Penis (tissue), 1 donor: Measurements from ENCODE around the genes DNAL1, PNMA1, VRTN and SYNDIG1L.

- PRO-cap: unidirectional peak, minus-strand start at chr14:73141329
Observed at GRCh38 chr14:73140650-73141548, 4.6 kb downstream of the PSEN1 start.

DNA sequence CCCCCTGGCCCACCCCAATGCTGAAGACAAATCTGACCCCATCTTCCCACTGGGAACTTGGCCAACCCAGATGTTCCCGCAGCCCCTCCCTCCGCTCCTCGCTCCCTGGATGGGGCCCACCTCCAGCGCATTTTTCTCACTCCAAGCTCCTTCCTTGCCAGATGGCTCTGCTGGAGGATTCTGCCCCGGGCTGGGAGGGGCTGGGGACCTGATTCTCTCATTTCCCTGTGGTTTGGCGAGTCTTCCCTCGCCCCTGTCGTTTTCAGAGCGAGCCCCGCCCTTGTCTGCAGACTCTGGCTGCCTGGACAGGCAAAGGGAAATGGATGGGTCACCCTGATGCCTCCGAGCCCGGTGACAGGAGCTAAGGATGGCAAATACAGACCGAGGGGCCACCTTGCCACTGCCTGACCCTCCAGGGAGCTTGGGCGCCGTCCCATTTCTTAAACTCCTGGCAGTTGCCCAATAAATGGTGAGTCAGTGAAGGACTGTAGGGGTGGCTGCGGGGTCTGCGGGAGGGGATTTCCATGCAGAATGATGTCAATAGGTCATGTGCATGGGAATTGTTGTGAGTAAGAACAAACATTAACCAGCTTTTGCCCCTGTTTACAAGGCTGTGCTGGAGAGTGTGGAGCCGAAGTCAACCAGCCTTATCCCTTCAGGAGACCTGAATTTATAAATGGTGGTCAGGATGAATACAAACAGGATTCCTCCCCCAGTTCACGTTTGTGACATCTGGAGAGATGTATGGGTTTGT lies 9.0 kb upstream of the PAPLN start:
- PRO-cap: no peak

- PRO-cap: no peak
Observed at GRCh38 chr14:73232574-73233039, 4.7 kb upstream of the PAPLN start.

GRCh38 chr14:73457337-73457846 lies 954 bp downstream of the NUMB start:
- PRO-cap: unidirectional peak, plus-strand start at chr14:73457608; unidirectional peak, plus-strand start at chr14:73457679

GRCh38 chr14:73467366-73467846 lies 9.1 kb upstream of the NUMB start:
- PRO-cap: no peak

DNA sequence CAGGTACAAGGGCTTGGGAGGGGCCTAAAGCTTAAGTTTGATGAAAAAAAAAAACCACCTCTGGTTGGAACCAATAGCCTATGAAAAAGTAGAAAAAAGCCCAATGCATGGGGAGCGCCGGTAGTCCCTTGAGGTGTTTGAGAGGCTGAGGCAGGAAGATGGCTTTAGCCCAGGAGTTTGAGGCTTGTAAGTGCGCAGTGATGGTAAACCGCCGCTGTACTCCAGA lies 768 bp upstream of the ACOT1 start:
- PRO-cap: no peak

- PRO-cap: bidirectional peak, plus-strand start at chr14:73644988, minus-strand start at chr14:73644898
Observed at GRCh38 chr14:73644410-73645521, at the start of gene DNAL1. TSS of gene DNAL1 (plus strand) at chr14:73644986.

DNA sequence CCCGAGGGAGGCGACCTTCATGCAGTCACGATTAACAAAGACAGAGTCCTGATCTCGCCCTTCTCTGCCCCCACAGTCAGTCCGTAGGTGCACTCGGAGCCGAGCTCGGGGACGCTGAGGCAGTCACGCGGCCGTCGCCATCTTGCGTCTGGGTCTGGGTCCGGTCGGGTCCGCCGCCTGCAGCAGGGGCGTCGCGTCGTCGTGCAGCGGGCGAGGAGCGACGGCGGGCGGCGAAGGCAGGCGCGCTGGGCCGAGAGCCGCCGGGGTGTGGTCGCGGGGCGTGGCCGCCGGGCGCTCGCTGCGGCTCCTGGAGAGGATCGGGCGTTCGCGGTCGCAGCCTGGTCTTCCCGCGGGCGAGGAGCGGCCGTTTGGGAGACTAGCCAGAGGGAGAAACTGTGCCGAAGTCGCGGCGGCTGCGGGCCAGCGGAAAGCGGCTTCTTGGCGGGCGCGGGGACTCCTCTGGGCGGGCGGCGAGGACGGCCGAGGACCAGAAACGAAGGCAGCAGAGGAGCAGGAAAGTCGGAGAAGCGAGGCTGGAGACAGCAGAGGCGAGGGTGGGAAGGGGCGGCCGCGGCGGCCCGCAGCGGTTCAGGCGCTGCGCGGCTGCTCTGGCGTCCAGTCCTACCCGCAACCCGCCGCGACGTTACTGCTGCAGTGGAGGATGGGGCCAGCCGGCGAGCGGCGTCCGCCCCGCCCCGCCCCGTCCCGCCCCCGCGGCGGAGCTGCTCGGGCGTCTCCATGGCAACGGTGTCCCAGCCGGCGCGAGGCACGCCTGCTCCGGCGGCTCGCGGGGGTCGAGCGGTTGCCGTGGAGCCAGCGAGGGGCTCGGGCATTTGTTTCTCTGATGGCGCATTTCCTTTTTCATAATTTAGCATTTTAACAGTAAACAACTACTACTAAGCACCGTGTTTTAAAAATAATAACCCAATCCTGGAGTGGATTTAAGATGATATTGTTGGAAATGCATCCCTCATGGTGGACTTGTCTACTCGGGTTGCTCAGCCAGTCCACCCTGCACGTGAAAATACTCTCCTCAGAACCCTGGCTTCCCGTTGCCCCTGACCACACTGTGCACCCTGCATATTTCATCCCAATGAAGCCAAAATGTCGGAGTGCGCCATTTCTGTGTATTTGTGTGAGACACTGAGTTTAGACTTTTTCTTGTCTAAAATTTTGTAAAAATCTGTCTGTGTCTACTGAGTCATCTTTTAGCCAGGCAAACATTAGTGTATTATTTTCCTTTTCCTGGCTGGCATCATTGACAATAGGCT lies at the start of gene PNMA1:
TSS of gene PNMA1 (minus strand) at position 651 of the 1,271 bp plus-strand sequence.
- PRO-cap: bidirectional peak, plus-strand start at position 292 of the sequence, minus-strand start at position 150 of the sequence; bidirectional peak, plus-strand start at position 790 of the sequence, minus-strand start at position 645 of the sequence

- PRO-cap: unidirectional peak, plus-strand start at chr14:73717457; unidirectional peak, plus-strand start at chr14:73717489
Observed at GRCh38 chr14:73717061-73717653, 3.0 kb upstream of the PNMA1 start.

DNA sequence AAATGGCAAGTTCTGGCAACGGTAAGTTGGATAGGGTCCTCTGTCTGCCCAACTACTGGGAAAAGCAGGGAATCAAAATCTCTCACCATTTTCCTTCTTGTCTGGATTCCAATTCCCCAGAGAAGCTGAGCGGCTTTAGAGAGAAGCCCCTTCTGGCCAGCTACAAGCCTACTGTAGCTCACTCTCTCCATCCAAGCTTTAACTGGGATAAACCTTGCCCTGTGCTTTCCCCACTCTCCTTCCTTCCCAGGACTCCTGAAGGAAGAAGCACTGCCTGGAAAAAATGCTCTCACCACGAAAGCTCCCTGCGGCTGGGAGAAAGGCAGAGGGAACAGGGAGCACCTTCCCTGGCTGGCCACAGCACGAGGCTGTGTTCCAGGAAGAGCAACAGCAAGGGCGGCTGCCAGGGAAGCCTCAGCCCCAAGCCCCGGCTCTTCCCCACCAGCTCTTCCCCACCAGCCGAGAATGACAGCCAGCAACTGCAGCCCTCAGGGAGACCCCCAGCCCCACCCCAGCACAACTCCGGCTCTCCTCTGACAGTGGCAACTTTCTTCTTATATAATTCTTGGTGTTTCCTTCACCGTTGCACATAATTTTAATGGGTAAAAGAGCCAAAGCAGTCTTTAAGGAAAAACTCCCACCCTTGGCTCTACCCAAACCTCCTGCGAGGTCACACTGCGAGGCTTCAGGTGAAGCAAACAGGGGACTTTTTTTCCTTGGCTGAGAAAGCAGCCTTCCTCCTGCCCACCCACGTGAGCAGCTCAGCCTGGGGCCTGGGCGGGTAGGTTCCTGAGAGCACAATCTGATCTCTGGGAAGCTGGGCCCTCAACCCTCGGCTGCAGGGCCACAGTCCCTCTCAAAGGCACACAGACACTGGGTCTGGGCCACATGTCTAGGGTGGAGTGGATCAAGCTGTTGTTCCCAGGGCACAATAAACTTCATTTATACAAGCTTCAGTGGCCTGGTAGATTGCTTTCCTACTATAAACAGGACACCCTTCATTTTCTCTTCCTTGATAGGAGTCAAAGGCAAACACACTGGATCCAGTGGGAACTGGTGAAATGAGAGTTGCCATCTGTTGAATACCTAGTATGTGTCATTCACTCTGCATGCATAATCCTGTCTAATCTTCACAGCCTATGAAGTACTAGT lies 4.9 kb downstream of the MIDEAS start:
- PRO-cap: bidirectional peak, plus-strand start at position 358 of the sequence, minus-strand start at position 200 of the sequence

GRCh38 chr14:73783927-73784337 lies 23.8 kb upstream of the MIDEAS start:
- PRO-cap: no peak

- PRO-cap: no peak
Observed at GRCh38 chr14:73944239-73944886, 5.5 kb downstream of the FAM161B start.

DNA sequence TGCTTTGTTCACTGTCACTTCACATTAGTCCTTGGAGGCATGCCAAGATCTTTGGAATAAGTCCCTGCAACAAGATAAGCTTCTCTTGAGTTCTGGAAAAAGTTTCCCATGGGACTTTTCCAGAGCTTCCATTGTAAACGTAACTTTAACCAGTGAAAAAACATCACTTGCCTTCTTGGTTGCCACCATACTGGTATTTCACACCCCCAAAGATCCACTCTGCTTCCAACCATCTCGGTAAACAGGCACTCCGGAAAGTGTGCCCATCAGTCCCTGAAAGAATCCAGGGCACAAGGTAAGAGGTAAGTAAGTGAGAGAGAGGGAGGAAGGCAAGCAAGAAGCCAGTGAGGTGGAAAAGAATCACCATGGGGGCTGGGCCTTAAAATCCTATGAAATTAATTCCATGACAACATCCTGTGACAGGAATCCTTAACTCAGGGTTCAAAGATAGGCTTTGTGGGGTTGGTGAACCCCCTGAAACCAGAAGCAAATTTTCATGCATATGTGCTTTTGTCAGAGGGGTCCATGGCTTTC lies 23.7 kb downstream of the COQ6 start:
- PRO-cap: no peak

DNA sequence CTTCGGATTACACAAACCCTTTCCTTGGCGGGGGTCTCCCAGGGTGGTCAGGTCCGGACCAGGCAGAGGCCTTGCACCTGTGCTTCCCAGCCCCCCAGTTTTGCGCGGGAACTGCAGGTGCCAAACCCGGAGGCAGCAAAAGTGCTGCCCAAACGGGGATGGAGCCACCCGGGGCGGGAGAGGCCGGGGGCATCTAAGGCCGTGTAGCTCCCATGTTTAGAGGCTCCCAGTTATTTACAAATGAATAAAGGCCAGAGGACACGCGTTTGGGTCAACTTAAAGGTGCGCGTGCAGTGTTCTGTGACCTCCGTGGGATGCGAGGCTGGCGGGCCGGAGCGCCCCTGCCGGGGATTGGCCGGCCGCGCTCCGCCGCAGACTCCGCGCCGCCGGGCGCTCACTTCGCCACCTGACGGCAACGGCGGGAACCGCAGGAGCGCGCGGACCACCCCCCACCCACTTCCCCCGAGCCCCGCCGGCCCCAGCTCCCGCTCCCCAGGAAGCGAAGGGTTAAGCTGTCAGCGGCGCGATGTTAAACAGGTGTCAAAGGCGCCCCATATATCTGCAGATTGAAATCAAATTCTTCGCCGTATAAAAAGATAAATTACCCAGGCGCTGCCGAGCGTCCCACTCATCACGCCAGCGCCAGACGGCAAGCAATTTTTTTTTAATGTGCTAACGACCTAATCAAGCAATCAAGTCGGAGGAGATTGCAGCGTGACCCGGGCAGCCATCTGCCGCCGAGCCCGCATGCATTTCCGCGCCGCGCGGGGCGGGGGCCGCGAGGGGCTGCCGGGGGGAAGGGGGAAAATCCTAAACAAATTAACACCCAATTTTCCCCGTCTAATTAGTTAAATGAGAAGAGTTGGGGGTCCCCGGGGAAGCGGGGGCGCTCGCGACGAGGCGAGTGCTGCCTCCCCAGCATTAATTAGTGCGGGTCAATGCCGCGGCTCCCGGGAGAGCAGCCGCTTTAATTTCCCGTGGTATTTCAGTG lies 18.3 kb downstream of the VSX2 start:
- PRO-cap: no peak

DNA sequence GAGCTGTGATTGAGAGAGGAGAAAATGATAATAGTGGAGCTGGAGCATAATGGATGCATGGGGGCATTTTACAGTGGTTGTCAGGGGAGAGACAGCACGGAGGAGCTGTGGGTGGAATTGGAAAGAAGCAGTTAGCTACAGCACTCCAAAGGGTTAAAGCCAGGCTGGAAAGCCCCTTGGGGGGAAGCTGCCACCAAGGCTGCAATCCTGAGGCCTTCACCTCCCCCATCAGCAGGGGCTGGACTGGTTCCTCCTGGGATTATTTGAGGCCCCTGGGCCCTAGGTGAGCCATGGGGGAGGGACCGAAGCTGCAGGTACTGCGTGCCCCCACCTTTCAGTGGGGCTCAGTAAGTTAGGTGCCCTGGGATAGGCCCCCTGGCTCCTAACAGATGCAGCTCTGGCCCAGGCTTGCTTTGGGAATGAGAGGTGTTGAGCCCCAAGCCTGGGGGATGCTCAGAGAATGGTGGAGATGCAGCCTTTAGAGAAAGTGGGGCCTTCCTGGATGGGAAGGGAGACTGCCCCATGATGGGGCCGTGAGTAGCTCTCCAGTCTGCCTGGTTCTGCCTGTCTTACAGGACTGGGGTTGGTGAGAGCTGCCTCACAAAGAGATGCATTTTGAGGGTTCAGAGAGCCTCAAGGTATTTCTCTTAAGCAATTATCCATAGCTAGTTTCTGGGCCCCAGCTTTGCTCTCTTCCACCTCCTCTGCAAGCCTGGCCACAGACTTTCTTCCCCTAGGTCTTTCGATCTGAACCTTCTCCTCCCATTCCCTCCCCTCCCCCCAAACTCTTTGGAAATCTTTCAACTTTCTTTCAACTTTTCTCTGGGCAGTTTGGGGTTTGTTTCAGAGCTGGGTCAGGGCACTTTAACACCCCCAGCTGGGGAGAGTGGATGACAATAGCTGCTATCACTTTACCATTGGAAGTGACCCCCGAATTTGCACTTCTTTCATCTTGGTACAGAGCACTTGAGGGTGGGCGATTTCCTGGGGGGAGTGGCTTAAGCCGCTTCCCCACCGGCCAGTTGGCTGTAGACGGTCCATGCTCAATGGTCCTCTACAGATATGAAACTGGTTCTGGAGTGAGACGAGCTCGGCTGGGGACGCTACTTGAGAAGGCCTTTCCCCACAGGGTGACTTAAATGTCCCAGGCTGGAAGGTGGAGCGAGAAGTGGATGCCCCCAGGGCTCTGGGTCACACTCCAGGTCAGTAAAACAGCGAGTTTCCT lies at the start of gene VRTN:
TSS of gene VRTN (plus strand) at position 1,021 of the 1,225 bp plus-strand sequence.
- PRO-cap: no peak

DNA sequence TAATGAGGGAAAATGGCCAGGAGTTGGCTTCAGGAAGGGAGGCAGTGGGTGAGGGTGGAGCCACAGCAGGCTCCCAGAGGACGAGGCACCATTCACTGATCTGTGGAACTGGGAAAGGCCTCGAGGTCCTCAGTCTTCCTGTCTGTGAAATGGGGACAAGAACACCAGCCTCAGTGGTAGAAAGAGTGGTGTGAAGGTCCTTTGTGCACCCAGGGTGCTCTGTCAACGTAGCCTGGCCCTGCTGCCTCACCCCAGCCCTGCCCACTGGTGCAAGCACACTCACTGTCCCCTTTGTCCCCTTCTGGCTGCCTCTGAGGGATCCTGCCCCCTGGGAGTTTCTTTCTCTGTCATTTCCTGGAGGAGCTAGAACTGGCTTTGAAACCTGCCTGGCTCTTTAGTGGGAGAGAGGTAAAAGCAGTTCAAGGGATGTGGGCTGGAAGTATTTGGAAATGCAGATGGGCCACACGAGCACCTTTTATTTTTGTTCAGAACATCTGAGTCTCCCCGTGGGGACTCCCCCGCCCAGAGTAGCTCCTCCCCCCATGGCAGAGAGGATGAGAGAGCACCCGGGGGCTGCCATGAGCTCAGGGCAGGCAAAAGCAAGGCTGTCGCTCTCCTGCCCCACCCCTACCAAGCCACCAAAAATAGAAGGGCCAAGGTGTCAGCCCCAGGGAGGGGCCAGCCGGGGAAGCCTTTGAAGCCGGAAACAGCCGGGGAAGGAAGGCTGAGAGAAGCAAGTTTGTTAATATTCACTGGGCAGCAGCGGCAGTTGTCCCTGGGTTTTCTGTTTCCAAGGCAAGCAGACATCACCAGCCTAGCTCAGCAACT lies 24.8 kb downstream of the SYNDIG1L start:
- PRO-cap: no peak

DNA sequence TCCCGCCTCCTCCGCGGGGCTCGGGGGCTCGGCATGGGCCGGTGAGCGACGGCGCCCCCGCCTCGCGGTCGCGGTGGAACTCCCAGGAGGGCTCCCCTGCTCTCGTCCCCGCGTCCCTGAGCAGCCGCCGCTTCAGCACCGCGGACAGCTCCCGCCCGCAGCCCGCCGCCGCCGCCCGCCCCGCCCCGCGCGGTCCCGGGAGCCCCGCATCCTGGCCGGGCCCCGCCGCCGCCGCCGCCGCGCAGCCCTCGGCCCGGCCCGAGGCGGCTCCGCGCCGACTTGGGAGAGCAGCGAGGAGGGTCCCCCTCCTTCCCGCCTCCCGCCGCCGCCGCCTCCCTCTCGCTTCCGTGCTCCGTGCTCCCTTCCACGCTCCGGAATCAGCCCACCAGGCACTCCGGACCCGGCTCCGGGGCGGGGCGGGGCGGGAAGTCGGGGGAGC lies at the start of gene SYNDIG1L:
TSS of gene SYNDIG1L (minus strand) at position 281 of the 439 bp plus-strand sequence.
- PRO-cap: no peak

DNA sequence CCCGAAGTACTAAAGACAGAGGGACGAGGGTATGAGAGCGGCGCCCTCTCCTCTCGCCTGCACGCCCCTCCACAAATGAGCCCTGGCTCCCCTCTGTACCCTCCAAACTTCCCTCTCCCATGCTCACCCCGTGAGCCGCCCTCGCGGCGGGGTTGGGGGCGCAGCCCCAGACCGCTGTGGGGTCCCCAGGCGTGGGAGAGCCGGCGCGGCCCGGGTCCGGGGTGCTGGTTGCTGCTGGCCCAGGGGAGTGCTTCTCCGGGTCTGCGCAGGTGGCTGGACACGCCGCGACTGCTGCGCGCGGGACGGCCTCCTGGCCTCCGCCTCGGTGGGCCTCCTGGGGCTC lies 742 bp downstream of the LTBP2 start:
- PRO-cap: no peak

- PRO-cap: no peak
Observed at GRCh38 chr14:74684480-74684919, 28.4 kb downstream of the AREL1 start.

- PRO-cap: no peak
Observed at GRCh38 chr14:74835648-74836125, 40.3 kb downstream of the PROX2 start.